ENCODE measurements around the genes ADAMTS4 and FCER1G.

DNA sequence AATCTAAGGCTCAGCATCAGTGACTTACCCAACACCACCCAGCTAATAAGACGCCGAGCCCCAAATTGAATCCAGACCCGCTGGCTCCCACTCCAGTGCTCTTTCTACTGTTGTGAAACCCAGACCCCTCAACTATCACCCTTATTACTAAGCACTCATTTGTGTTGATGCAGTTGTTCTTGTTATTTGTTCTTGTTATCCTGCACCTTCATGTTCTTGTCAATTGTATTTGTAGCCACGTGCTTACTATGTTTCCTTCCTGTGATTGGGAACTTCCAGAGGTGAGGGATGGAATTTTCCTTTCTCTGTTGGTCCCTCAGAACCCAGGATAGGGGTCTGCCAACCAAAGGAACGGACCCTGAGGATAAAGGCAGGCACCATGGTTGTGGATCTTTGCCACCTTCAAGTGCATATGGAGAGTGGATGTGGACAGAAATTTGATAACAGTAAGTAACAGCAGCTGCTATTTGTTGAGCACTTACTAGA is 9.6 kb downstream of the ADAMTS4 start:
- PRO-cap, result no peak
- RRBS, result no CpG with 5 or more reads among the region's 5 CpGs

- PRO-cap, result bidirectional peak, plus-strand start at chr1:161199329, minus-strand start at chr1:161199052
- RRBS, result no CpG with 5 or more reads among the region's 11 CpGs
Observed at GRCh38 chr1:161198827-161199503, at the start of gene ADAMTS4. Gene ADAMTS4, minus strand, starts transcription at chr1:161199054.

- PRO-cap, result unidirectional peak, plus-strand start at chr1:161207411
- RRBS, result no CpG with 5 or more reads among the region's 15 CpGs
Observed at GRCh38 chr1:161206513-161207472, 4.6 kb downstream of the NDUFS2 start.

GRCh38 chr1:161215023-161215554 is at the start of gene FCER1G:
Gene FCER1G, plus strand, starts transcription at chr1:161215295.
- PRO-cap, result unidirectional peak, plus-strand start at chr1:161215248; unidirectional peak, plus-strand start at chr1:161215298
- RRBS, result no CpG with 5 or more reads among the region's 11 CpGs

DNA sequence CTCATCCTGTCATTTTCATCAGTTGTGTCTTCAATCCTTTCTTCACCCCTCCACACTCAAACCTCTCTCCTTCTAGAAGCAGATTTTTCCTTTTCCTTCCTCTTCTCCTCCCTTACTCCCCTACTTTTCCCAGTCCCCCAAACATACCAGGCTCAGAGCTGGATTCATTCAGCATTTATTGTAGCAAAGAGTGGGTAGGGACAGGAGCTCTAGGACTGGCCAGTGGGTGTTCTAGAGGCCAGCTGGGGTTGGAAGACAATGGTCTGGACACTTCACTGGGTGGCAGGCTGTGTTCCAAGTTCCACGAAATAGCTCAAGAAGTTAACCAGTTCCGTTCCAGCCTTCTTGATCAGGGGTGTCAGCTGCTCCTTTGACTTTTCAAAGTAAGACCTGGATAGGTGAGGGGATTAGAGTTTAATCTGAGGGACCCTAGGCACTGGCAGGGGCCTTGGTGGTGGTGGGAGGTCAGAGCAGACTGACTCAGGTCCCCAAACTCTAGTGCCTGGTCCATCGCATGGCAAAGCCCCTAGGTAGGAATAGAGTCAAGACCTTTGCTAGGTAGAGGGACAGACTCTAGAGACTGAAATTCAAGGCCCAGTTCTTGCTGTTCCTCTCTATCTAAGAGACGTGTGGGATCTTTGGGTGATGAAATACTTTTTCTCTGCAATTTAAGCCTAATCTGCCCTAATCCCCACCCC is 1.1 kb downstream of the APOA2 start:
- PRO-cap, result no peak
- RRBS, result no CpG with 5 or more reads among the region's 4 CpGs

DNA sequence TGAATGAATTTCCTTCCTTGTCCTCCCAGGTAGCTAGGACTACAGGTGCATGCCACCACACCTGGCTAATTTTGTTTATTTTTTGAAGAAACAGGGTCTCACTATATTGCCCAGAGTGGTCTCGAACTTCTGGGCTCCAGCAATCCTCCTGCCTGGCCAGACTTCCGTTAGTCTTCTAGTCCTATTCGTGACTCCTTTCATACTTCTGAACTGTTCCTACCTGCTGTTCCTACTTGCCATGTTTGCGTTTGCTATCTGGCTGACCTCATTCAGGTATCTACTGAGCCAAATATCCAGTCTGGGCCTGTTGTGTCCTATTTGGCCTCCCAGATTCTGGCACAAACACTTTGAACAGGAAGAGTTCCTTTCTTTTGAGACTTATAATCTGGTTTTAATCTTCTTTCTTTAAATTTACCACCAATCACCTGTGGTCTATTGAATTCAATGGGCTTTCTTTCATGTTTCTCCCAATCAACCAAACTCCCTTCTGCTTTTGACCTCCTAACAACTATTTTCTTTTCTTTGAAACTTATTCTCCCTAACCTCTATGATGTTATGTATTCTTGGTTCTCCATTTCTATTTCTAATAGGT is 6.9 kb upstream of the NR1I3 start:
- PRO-cap, result no peak
- RRBS, result no CpG with 5 or more reads among the region's 4 CpGs

GRCh38 chr1:161539666-161540615 is 9.7 kb downstream of the FCGR3A start:
- PRO-cap, result bidirectional peak, plus-strand start at chr1:161540353, minus-strand start at chr1:161540250
- RRBS, result no CpG with 5 or more reads among the region's 44 CpGs

- PRO-cap, result bidirectional peak, plus-strand start at chr1:161612712, minus-strand start at chr1:161612449
- RRBS, result 2% methylated on average over 4 of the region's 54 CpGs
Observed at GRCh38 chr1:161612326-161613267, 18.4 kb downstream of the FCGR3B start.

DNA sequence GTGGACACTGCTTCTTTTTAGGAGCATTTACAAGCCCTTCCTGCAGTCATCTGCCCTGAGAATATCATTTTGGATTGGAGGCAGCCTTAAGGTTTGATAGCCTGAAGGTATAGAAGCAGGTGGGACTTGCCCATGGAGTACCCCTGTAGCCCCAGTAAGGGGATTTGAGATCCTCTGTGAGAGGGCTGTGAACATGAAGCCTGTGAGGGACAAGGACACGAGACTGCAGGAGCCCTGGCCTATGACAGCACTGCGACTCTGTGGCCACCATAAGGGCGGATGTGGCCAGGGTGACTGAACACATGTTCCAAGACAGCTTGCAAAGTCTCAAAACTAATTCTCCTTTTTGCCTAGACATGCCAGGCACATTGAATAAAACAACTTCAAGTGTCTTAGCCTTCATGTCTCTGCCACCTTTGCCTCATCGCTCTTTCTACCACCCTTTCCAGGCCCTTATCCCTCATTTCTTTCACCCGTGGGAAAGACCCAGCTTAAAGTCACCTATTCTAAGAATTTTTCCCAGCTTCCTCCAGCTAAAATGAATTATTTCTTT is 10.6 kb upstream of the DUSP12 start:
- PRO-cap, result no peak
- RRBS, result no CpG with 5 or more reads among the region's 5 CpGs

- PRO-cap, result no peak
- RRBS, result no CpG with 5 or more reads among the region's 3 CpGs
Observed at GRCh38 chr1:161821009-161821211, 54.8 kb downstream of the ATF6 start.

GRCh38 chr1:161890896-161891669 is 125.0 kb downstream of the ATF6 start:
- PRO-cap, result no peak
- RRBS, result 99% methylated on average over 4 of the region's 32 CpGs

- PRO-cap, result no peak
- RRBS, result no CpG with 5 or more reads among the region's 3 CpGs
Observed at GRCh38 chr1:161961199-161961962, 62.3 kb downstream of the OLFML2B start.

DNA sequence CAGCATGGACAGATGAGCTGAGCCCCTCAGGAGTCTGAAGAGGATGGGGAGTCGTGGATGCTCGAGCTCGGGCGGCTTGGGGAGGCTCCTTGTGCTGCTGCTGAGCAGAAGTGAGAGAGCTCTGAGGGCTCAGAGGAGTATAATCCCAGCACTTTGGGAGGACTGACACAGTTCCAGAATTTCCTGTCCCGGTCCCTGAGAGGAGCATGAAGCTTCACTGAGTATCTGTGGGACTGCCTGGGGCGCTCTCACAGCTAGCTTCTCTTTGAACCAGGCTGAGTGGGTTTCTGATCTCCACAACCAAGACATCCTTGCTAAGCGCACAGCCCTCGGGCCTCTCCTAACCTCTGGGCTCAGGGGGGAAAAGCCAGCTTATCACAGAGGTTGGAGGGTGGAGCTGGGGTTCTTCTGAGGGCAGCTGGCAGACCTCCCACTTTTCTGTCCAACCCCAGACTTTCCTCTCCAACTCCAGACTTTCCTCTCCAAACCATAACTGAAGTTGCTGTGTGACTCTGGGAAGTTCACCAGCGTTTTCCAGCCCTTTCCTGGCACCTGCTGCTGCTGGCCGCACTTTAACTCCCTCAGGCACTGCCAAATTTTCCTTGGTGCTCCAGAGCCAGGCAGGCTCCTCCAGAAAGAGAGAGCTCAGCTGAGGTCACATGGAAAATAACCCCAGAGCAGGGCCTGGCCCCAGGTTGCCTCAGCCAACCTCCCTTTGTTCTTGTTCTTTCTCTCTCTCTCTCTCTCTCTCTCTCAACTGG is 49.7 kb downstream of the OLFML2B start:
- PRO-cap, result no peak
- RRBS, result no CpG with 5 or more reads among the region's 10 CpGs

DNA sequence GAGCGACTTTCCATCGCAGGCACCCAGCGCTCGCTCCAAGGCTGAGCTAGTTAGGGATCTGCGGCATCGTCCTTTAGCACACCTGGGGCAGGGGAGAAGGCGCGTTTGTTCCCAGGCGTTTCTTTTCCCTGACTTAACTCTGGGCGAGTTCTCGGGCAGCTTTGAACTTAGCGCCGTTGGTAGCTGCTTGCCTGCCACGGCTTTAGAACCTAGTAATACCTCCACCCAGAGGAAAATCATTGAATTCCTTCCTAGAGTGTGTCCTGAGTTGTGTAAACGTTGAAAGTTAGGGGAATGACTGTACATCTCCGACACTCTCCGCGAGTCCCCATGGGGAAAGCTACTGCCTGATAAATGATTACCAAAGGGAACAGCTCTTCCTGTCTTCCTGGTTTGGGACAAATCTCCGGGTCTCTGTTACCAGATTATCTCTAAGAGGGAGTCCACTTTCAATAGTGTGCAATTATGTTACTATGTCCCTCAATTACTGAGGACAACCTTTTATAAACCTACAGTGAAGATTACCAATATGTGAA is 565 bp upstream of the OLFML2B start:
- PRO-cap, result no peak
- RRBS, result no CpG with 5 or more reads among the region's 19 CpGs

- PRO-cap, result bidirectional peak, plus-strand start at chr1:162070668, minus-strand start at chr1:162070628
- RRBS, result no CpG with 5 or more reads among the region's 5 CpGs
Observed at GRCh38 chr1:162070499-162070774, 946 bp downstream of the NOS1AP start.

- PRO-cap, result no peak
- RRBS, result no CpG with 5 or more reads among the region's 6 CpGs
Observed at GRCh38 chr1:162072739-162073361, 3.4 kb downstream of the NOS1AP start.

- PRO-cap, result no peak
- RRBS, result no CpG with 5 or more reads among the region's 11 CpGs
Observed at GRCh38 chr1:162365233-162366107, 11.2 kb downstream of the SPATA46 start.

DNA sequence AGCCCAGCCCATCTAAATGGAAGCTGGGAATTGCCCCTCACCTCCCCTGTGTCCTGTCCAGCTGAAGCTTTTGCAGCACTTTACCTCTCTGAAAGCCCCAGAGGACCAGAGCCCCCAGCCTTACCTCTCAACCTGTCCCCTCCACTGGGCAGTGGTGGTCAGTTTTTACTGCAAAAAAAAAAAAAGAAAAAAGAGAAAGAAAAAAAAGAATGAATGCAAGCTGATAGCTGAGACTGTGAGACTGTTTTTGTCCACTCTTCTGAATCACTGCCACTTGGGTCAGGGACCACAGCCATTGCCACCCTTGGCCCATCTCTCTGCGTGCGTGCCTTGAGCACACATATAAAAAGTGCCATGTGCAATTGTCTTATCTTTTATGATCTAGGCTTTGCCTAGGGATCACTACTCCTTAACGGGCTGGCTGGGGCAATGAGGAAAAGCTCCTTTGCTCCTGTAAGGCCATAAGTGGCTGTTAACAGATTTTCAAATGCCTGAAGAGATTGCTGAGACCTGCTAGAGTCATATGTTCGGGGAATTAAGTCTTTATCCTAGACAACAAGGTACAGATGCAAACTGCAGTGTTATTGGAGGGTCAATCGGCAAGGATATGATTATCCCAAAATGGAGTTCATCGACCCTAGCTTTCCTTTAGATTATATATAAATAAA is 8.3 kb downstream of the SPATA46 start:
- PRO-cap, result no peak
- RRBS, result no CpG with 5 or more reads among the region's 6 CpGs

DNA sequence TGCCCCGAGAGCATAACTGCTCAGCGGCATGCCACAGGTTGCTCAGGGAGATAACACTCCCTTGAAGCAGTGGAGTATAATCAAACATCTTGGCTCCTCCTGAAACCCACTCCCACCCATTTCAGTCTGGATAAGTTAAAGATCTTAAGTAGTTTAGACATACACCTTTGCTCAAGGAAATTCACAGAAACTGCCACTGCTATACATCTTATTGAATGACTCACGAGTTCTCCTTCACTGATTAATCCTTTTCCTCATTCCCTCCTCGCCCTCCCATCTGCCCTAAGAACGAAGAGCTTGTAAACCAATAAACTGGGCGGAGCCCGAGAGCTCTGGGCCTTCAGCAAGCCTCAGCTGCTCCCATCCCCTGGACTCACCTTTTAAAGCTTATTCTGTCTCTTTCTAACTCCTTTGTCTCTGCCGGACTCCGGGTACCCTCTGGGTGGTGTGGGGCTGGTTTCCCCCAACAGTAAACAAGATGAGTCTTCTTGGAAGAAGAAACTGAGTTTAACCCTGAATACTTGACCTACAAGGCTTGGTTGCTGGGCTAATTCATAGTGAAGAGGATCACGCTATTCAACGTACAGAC is 7.6 kb upstream of the SH2D1B start:
- PRO-cap, result no peak
- RRBS, result no CpG with 5 or more reads among the region's 11 CpGs

GRCh38 chr1:162499972-162500365 is 2.4 kb downstream of the UHMK1 start:
- PRO-cap, result no peak
- RRBS, result no CpG with 5 or more reads among the region's 6 CpGs